ENCODE measurements around a stretch of chr10.

DNA sequence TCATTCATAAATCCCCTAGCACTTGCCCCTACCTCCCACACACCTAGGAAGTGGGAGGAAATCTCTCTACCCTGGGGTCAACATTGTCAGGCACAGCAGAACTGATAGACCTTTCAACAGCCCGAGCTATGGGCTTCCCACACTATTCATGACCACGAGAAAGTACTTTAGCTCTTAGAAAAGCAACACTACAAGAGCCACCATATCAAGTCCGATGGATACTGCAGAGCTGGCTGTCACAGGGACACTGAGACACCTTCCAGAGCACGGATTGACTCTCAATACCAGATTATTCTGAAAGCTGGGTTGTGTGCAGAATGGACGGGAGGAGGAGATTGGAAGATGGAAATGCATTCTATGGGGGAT, 180.6 kb upstream of the NEBL start:
- PRO-cap: no peak
- RAMPAGE, long total RNA, 4 experiments: no peak in any of the 4 experiments

DNA sequence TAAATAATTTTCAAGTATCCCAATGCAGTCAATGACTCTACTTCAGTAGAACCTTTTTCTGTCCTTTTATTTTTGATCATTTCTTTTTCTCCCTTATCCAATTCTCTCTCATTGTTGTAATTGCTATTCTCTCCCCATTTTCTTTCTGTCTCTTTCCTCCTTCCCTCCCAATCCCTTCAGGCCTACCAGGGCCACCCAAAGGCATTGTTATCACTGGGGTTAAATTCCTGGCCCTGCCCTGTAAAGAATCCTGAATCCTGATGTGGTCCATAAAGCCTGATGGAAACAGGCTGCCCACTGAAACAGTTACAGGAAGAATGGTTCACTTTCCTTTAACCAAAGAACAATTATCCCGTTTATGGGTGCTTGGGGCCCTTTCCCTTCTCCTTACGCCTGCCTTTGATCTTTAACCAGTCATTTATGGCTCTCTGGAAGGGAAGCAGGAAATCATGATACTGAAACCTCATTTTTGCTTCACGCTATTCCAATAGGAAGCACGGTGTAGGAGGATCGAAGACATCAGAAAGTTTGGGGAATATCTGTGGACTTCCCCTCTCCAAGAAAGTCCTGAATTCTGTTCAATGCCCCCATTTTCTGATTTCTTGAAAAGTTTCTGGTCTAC, 273.1 kb upstream of the NEBL start:
- PRO-cap: no peak
- RAMPAGE, long total RNA, 4 experiments: no peak in any of the 4 experiments

DNA sequence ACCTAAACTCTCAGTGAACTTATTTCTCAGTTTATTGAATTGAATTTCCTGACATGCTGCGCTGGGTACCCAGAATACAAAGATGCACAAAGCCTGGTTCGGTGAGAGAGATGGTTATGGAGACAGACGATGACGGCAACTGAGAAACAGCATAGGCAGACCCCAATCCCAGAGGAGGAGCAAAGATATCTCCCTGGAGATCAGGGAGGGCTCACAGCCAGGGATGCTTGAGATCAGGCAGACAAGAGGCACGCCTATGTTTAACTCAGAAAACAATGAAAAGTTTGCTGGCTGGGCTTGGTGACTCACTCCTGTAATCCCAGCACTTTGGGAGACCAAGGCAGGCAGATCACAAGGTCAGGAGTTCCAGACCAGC, 175.0 kb downstream of the SKIDA1 start:
- PRO-cap: no peak
- RAMPAGE, long total RNA, 4 experiments: no peak in any of the 4 experiments

- PRO-cap: no peak
- RAMPAGE, long total RNA, 4 experiments: no peak in any of the 4 experiments
Measured at GRCh38 chr10:21499506-21500746, 25.6 kb downstream of the SKIDA1 start.

- PRO-cap: no peak
- RAMPAGE, long total RNA, 4 experiments: no peak in any of the 4 experiments
Measured at GRCh38 chr10:21508985-21509326, 16.5 kb downstream of the SKIDA1 start.

- PRO-cap: no peak
- RAMPAGE, long total RNA, 4 experiments: no peak in any of the 4 experiments
Measured at GRCh38 chr10:21514609-21515425, 10.7 kb downstream of the SKIDA1 start.

- PRO-cap: no peak
- RAMPAGE, long total RNA, 4 experiments: no peak in any of the 4 experiments
Measured at GRCh38 chr10:21629611-21630250, 95.7 kb downstream of the MLLT10 start.

DNA sequence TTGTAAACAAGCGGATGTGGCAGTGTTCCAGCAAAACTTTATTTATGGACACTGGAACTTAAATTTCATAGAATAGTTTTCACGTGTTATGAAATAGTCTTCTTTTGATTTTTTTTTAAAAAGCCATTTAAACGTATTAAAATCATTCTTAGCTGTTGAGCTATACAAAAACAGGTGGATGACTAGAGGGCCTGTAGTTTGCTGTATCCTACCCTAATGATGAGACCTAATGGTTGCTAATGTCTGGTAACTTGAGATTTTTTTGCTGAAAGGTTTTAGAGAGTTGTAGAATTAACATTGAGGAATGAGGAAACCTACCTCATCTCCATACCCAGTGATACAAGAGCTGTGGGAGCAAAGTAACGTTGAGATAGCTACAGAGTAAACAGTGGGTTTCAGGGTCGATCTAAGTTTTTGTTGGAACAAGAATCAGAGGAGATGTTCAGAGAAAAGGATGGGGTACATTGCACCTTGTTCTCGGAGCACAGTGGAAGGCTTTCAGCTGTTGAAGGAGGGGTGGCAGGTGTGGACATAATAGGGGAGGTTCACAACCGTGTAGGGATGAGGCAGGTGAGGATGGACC, 121.5 kb downstream of the MLLT10 start:
- PRO-cap: no peak
- RAMPAGE, long total RNA, 4 experiments: no peak in any of the 4 experiments

DNA sequence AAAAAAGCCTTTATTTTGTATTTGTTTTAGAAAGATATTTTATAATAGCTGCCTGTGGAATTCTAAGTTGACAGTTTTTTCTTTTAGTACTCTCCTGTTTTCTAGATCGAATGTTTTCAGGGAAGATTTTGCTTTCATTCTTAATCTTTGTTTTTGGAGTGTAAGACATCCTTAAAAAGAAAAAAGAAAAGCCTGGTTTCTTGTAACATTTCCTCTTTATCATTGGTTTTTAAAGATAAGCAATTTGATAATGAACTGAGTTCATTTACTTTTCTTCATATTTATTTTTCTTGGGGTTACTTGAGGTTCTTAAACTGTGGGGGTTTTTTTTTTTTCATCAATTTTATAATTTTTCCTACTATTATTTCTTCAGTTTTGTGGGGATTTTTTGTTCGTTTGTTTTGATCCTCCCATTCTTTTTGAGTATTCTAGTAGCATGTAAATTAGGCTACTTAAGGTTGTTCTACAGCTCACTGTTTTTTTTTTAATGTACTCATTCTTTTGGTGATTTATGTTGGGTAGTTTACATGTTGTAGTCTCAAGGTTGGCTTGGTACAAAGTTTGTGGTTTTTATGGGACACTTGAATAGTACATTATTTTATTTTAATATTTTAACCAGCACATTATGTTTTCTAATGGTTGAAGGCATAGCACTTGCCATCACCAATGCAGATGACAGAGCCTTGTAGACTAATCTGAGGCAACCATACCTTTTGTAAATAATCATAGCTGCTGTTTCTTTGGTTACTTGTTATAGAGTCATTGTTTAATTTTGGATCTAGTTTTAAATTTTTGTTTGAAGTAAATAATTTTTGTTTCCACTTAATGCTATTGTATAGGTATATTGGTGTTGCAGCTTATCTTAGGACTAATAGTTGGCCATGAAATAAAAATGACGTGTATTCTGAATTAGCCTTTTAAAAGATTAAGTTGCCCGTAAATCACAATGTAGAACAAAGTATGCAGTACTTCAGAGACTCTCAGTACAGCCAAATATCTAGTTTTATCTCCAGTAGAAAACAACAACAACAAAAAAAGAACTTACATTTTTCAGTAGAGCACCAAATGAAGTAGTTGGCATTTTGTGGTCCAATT, 133.4 kb downstream of the MLLT10 start:
- PRO-cap: no peak
- RAMPAGE, long total RNA, 4 experiments: no peak in any of the 4 experiments

GRCh38 chr10:22086727-22087187, 83.2 kb upstream of the DNAJC1 start:
- PRO-cap: no peak
- RAMPAGE, long total RNA, 4 experiments: no peak in any of the 4 experiments

DNA sequence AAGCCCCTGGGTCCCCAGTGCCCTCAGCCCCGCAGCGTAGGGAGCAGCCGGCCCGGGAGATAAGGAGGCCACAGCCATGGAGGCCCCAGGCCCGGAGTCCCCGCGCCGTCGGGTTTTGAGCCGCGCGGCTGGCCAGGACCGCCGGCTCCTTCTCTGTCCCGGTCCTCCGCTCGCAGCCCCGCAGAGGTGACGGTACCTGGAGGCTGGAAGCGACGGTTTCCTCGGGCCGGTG, 35.3 kb upstream of the EBLN1 start:
- PRO-cap: no peak
- RAMPAGE, long total RNA, 4 experiments: no peak in any of the 4 experiments

GRCh38 chr10:22277611-22278085, 38.5 kb upstream of the COMMD3 start:
- PRO-cap: no peak
- RAMPAGE, long total RNA, 4 experiments: no peak in any of the 4 experiments

DNA sequence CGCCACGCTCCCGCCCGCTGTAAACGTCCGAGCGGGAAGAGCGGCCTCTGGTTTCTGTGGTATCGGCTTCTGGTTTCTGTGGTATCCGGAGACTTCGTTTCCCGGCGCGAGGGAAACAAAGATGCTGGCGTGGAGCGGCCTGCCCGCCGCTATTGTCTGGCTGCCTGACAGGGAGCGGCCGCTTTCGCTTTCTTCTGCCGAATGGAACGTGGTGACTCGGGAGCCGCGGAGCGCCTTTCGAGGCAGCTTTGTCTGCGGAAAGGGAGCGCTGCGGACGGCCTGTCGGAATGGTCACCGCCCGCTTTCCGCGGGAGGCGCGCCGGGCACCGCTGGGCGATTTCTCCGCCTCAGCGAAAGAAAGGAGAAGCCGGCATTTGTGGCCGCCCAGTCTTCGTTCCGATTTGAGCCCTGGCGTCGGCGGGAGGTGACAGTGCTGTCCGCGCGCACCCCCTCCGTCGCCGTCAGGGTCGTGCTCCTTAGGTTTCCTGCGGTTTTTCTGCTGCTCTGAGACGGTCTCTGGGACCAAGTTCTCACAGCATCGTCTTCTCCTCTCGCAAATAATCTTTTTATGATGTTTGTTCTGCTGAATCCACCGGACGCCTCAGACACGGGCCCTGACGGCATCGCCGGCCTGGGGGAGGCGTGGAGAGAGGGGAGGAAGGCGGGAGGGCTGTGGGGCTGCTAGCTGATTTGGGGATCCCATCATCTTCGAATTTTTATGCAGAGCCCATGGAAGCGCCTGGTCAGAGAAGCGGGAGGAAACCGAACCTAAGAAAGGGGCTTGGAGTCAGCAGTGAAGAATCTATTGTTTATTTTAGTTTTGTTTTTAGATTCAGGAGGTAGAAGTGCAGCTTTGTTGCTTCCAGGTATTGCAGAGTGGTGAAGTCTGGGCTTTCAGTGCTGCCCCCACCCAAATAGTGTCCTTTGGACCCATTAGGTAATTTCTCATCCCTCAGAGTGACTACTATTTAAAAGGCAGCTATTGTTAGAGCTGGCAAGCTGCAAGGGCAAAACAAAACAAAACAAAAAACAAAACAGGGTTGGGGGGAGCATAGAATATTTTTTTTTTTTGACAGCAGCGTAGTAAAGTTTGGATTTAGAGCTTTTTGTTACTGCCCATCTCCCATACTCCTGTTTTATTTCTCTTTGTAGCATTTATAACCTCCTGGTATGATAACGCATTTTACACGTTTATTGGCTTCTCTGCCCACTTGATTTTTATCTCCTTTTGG, 92.3 kb downstream of the SPAG6 start:
- PRO-cap: no peak
- RAMPAGE, long total RNA, 4 experiments: start-site peak on the minus strand in 1 of 4 experiments, centred at position 597 of the sequence, 17 reads per replicate

DNA sequence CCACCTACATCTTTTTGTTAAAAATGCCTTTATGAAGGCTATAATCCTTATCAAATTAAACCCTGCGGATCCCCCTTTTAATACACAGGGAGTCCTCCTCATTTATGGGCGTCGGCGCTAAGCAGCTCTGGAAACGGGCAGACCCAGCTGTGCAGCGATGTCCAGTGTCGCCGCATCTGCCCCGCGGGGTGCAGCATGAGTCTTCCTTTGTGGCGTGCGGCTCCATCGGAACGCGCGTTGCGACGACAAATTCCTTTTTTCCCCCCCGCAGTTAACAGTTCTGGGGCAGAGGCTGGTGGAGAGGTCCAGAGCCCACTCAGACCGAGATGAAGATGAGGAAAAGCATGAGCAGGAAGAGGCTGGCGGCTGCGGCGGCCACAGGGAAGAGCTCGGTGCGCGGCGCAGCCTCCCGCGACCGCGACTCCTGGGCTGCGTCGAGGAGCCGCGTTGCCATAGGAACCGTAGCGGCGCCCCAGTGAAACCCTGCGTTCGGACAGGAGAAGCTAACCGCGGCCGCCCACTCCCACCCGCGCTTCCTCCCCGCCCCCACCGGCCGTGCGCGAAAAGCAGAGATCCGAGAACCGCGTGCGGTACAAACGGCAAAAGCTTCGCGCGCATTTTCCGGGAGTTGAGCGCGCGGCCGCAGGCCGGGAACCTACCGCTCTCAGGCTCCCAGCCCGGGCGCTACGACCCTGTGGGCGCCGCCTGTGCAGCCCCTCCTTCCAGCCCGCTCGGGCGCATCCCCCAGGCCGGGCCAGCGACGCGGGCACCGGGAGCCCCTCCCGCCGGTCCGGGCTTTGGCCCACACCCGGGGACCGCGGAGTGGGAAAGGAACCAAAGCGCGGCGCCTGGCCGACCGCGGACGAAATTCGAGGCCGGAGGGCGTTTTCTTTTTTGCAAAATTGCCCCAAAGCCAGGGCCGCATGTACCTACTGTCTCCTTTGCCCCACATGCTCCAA, 130.7 kb downstream of the SPAG6 start:
- PRO-cap: no peak
- RAMPAGE, long total RNA, 4 experiments: no peak in any of the 4 experiments

GRCh38 chr10:22536399-22537674, 177.5 kb downstream of the PIP4K2A start:
- PRO-cap: no peak
- RAMPAGE, long total RNA, 4 experiments: no peak in any of the 4 experiments

GRCh38 chr10:22599762-22600605, 114.4 kb downstream of the PIP4K2A start:
- PRO-cap: no peak
- RAMPAGE, long total RNA, 4 experiments: no peak in any of the 4 experiments

GRCh38 chr10:22625426-22626113, 88.8 kb downstream of the PIP4K2A start:
- PRO-cap: no peak
- RAMPAGE, long total RNA, 4 experiments: no peak in any of the 4 experiments

DNA sequence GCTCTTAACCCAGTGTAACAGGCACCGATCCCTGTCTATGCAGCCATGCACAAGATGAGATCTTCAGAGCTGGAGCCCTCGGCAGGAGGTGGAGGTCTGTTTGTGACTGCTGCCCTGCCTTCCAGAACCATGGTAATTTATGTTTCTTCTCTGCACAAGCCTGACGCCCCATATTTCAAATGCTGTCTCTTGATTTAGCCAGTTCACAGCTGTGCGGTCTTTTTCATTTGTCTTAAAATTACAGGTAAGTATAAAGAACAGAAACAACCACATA, 59.2 kb downstream of the PIP4K2A start:
- PRO-cap: no peak
- RAMPAGE, long total RNA, 4 experiments: no peak in any of the 4 experiments

DNA sequence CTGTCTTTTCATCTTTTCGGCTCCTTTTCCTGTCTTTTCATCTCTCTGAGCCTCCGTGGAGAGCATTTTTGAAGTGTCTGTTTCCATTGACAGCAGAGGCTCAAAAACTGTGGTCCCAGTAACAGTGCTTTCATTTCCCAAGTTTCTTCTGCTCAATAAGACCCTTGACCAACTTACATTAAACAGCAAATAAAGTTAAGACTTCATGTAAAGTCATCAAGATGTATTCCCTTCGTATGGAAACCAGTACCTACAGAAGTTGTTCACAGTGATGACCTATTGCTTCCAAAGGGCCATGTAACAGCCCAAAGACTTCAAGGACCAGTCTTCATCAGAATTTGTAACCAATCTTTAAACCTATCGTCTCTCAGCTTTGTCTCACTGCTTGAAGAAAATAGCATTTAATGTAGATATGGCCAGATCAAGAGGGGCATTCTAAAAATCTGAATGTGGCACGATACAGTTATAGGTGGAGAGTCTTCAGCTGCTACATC, 38.3 kb downstream of the PIP4K2A start:
- PRO-cap: no peak
- RAMPAGE, long total RNA, 4 experiments: no peak in any of the 4 experiments

- PRO-cap: no peak
- RAMPAGE, long total RNA, 4 experiments: no peak in any of the 4 experiments
Measured at GRCh38 chr10:22682351-22683047, 31.9 kb downstream of the PIP4K2A start.

All from omental fat pad (tissue), 4 donors.